Right common carotid artery plus branches (tissue), 1 donor: ENCODE data around the genes LMBR1L, TROAP and AQP6.

DNA sequence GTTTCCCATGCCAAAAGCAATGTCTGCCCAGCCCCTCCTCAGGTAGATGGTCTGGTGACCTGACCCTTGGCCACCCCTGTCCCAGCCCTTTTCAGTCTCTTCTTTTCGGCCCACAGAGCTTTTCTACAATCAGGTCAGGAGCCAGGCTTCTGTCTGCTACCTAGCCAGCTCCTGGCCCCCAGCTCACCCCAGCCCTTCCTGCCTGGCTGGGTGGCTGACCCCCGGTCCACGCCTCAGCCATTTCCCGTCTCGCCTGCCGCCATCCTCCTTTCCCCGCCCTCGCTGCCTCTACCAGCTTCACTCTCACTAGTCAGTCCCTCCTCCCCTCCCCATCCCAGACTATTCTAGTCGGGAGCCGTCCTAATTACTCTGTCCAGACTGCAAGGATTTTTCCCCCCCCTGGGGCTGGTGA, 918 bp downstream of the DHH start:
- PRO-cap = no peak

- PRO-cap = no peak
These were observed 489 bp upstream of the DHH start for GRCh38 chr12:49095164-49095415.

DNA sequence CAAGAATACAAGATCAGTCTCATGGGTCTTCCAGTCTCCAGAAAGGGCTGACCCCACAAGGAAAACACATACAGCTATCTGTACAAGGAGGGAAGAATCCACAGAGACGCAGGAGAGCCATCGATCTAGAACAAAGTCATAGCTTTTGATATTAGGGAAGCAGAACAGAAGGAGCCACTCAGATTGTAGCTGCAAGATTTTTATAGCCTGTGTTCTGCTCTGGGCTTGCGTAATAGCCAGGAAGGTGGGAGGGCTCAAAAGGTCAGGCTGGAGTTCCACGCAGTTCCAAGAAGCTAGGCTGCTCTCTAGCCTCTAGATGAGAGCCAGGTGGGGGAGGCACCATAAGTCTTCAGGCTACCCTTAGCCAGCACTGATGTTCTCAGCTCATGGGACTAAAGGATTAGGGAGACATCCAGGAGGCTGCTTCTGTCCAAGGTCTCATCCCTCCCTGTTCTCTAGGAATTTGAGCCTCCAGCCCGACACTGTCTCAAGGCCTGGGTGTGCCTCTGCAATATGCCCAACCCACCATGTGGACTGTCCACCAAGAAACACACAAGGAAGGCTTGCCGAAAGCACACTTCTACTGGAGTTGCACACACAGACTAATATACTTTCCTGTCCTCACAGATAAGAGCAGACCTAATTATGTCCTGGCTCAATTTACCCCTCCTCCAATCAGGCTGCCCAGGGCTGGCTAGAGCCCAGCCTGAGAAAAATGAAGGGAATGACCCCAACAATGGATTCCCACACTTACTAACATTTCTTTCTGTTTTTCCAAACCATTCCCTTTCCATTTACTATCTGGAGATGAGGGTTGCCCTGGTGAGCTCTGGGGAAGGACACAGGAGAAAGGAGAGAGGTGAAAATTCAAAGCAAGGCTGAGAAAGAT, 1.6 kb downstream of the LMBR1L start:
- PRO-cap = bidirectional peak, plus-strand start at position 282 of the sequence, minus-strand start at position 176 of the sequence; bidirectional peak, plus-strand start at position 460 of the sequence, minus-strand start at position 457 of the sequence

DNA sequence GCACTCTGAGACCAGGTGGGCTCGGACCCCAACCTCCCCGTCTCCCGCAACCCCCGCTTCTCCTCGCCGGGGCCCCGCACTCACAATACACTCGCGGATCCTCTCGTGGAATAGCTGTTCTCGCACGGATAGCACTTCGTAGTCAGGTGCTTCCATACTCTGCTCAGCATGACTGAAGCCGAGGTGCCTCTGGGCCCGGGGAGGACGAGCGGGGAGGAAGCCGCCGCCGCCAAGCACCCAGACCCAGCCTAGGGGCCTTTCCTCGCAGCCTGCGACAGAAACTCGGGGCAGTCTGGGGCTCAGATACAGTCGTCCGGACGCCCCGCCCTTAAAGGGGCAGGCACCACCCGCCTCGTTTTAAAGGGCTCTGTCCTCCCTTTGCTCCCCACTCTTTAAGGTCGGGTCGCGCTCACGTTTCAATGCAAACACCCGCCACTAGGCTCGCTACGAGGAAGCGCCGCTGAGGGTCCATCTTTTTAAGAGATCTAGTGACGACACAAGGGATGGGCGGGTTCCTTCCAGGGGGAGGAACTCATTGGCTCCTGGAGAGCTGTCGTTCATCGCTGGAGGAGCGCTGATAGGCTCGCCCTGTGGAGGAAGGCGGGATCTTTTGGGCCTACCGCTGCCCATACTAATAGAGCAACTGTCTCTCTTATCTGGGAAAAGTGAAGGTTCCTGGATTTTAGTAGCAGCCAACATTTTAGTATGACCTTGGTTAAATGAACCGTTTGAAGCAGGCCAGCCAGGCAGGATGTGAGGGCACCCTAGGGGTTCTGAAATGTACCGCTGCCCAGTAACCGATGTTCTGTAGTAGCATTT, at the start of gene LMBR1L:
LMBR1L (minus strand) TSS at position 448 of the 819 bp plus-strand sequence.
- PRO-cap = bidirectional peak, plus-strand start at position 388 of the sequence, minus-strand start at position 276 of the sequence; bidirectional peak, plus-strand start at position 646 of the sequence, minus-strand start at position 478 of the sequence

DNA sequence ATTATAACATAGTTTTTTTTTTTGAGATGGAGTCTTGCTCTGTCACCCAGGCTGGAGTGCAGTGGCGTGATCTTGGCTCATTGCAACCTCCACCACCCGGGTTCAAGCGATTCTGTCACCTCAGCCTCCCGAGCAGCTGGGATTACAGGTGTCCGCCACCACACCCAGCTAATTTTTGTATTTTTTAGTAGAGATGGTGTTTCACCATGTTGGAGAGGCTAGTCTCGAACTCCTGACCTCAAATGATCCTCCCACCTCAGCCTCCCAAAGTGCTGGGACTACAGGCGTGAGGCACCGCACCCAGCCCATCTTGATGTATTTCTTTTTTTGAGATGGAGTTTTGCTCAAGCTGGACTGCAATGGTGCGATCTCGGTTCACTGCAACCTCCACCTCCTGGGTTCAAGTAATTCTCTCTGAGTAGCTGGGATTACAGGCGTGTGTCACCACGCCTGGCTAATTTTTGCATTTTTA, 5.8 kb downstream of the TUBA1A start:
- PRO-cap = no peak

DNA sequence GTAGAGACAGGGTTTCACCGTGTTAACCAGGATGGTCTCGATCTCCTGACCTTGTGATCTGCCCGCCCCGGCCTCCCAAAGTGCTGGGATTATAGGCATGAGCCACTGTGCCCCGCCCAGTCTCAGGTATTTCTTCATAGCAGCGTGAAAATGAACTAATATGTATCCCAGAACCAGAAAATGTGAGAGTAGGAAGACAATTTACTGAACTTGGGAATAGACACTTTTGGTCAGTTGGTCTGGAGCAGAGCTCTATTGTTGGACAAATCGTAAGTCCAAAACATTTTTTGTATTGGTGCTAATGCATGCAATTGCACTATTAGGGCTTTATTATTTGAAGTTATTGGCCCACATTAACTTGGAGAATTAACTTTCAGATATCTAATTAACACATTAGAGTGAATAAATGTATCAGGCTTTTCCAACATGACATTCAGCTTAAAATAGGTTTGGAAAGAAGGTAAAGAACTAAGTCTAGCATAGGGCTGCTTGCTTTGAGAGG, 5.3 kb downstream of the TUBA1A start:
- PRO-cap = no peak

DNA sequence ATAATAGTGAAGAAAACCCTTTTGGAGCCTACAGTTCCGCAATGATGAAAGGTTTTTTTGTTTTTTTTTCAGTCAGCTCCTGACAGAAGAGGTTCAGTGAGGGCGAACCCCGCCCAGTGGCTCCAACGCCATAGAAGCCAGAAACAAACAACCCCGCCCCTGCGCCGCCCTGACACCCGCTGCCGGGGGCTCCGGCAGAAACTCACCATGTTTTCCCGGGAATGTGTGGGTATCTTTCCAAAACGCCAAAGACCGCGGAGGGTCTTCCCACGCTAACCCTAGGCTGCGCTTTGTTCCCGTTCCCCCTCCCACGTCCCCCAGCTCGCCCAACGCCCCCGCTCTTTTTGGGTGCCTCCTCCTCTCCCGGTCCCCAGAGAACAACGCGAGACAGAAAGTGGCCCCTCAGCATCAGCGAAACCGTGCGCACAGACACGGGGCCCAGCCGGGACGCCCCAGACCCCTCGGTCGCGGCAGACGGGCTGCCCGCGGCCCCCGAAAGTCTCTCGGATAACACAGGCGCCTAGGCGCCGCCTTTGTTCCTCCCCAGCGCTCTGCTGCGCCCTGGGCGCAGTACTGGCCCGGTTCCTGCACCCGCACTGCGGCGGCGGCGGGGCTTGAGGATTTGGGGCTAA, 553 bp downstream of the TUBA1A start:
- PRO-cap = bidirectional peak, plus-strand start at position 172 of the sequence, minus-strand start at position 132 of the sequence; bidirectional peak, plus-strand start at position 570 of the sequence, minus-strand start at position 572 of the sequence

- PRO-cap = bidirectional peak, plus-strand start at chr12:49233907, minus-strand start at chr12:49233871
These were observed 31.1 kb upstream of the TUBA1C start for GRCh38 chr12:49233642-49234399.

GRCh38 chr12:49296863-49297776, 2.2 kb downstream of the PRPH start:
- PRO-cap = no peak

DNA sequence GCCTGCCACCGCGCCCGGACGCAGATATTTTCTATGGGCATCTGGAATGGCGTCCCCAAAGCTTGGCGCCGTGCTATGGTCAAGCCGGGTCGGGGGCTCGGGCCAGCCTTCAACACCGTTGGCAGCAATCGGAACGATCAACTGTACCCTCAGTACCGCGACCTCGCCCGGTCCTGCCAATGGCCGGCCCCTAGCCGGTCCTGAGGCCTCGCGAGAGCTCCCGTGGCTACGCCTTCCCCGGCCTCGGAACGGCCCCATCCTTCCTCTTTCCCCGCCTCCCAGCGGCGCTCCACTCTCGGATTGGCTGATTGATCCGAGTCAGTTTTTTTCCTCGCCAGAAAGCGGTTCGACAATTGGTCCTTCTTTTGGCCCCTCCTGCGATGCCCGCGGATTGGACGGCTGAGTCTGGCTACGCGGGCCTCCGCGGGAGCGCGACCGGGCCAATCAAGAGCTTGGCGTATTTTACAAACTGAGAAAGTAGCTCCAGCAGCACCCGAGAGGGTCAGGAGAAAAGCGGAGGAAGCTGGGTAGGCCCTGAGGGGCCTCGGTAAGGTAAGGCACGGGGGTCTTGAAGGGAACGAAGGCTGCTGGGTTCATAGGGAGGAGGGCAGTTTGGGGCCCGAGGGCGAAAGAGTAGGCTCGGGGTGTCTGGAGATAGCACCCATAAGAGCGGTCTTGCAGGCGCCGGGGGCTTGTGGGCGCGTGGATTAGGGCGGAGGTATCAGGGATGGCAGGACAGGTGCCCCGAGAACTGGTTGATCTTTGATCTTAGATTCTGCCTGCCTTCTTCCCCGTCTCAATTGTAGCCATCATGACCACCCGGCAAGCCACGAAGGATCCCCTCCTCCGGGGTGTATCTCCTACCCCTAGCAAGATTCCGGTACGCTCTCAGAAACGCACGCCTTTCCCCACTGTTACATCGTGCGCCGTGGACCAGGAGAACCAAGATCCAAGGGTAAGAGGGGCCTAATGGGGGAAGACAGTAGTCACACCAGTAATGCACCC, at the start of gene TROAP:
TROAP (plus strand) TSS at position 458 of the 1,005 bp plus-strand sequence.
- PRO-cap = unidirectional peak, minus-strand start at position 202 of the sequence

GRCh38 chr12:49345975-49346482, 659 bp upstream of the DNAJC22 start:
- PRO-cap = no peak

- PRO-cap = no peak
These were observed 9.5 kb downstream of the MCRS1 start for GRCh38 chr12:49558412-49558844.

DNA sequence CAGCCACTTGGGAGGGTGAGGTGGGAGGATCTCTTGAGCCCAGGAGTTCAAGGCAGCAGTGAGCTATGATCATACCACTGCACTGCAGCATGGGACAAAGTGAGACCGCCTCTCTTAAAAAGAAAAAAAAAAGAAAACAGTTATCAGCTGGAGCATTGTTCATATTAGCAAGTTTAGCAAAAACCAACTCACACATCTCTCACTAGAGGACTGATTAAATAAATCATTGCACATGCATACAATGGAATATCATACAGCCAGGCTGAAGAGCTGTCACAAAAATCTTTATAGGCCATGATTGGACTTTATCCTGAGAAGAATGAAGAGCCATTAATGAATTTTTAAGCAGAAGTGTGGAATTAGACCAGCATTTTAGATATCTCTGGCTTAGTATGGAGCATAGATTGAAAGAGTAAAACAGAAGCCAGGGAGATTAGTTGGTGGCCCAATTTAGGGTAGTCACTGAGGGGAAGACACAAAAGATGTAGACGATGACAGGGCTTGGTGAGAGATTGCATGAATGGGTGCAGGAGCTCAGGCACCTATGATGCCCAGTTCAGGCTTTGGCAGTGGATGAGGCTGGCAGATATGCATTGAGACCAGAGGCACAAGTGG, 8.6 kb upstream of the MCRS1 start:
- PRO-cap = no peak

- PRO-cap = unidirectional peak, plus-strand start at chr12:49671775
These were observed 36.1 kb downstream of the FMNL3 start for GRCh38 chr12:49670801-49671897.

DNA sequence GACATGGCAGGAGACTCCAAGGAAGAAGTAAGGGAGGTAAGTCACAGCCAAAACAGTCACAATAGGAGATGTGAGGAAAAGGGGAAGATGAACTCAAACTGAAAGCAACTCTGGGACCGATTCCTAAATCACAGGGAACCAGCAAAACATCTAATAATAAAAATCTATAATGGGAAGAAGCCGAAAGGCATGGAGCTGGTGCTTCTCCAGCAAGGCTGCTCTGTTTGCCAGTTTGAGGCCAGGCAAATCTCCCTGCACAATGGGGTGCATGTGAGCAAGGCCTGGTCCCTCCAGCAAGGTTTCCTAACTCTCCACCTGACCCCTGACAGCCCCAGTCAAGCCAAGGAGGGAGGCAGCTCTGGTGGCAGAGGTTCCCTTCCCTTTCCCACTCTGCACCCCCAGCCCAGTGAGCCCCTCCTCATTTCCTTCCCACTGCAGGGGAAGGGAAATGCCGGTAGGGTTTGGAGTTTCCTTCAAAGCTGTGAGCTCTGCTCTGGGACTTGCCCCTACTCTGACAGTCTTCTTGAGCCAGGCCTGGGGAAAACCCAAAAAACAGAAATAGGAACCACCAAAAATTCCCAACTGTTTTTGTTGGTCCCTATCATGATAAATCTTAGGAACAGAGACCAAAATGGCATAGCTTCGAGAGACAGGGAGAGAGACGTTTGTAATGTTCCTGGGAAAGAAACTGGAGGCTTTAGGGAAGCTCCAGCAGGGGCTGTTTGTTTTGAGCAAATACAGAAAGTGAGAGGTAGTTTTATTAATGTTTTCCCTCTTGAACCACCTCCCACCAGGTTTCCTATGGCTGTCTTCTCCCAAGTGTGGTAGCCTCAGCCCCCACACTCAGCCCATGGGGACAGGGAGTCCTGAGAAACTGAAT, 34.7 kb downstream of the FMNL3 start:
- PRO-cap = no peak

- PRO-cap = no peak
These were observed 5.9 kb downstream of the TMBIM6 start for GRCh38 chr12:49747096-49747843.

DNA sequence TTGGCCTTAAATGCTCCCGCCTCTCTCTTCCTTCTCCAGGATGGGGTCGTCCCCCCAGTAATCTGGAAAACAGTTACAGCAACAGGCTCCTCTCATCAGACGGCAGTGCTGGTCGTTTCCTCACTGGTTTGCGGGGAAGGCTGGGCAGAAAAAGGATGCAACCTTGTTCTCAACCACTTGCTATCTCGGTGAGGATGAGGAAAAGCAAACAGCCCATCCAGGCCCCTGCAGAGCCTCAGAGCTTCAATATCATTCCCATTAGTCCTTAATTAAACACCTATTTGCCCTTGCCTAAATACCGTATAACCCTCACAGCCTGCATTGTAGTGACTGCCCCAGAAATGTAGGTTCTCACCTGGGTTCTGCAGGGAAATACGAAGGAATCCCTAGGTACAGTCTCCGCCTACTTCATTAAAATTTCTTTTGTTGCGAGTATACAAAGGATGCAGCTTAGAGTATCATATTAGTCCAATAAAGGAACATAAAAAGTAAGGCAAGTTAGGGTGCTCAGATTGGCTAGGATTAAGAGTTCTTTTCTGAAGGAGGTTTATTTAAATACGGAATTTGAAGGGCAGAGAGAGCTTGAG, 776 bp upstream of the NCKAP5L start:
- PRO-cap = no peak

DNA sequence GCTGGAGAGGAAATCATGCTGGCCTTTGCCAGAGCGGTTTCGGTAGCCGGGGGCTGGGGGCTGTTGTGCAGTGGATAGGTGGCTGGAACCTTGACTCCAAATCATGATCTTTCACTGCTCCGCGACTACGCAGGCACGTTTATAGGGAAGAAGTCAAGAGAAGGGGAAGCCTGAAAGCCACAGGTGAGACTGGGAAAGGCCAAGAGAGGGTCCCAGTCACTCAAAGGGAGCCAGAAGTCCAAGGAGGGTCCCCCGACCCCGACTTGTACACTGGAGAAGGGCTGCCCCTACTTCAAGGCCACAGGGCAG, 2.6 kb upstream of the AQP6 start:
- PRO-cap = no peak

- PRO-cap = no peak
These were observed at the start of gene AQP6 for GRCh38 chr12:49972722-49973152. AQP6 (plus strand) TSS chr12:49972947.

GRCh38 chr12:49983838-49984474, 11.2 kb downstream of the AQP6 start:
- PRO-cap = no peak